Placental pericyte (primary cell): ENCODE results near the genes CTPS1, SCMH1 and RIMKLA.

DNA sequence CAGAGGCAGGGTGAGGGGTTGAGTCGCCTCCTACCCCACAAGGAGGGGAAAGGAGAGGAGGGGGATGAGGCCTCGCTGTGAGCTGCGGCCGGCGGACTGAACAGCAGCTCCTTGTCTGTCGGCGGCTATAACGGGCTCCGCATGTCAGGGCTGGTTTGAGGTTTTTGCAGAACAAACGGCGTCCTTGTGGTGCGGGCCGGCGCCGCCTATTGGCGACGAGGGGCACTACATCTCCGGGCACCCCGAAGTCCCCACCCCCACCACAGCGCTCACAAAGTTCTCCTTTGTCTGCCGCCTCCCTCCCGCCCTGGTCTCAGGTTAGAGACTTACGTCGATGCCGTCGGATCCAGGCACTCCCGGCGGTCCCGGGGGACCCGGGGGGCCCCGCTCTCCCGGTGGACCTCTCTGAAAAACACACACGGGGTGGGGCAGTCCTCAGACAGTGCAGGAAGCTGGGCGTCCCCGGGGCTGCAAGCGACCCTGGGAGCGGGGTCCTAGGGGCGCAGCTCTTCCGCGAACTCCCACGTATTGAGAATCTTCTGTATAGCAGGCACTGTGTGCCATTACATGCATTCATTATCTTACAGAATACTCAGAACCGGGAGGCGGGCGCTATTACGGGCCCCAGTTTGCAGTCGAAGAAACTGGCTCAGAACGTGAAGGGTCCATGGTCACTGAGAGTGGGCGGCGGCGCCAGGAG, 1.7 kb downstream of the COL9A2 start:
- CAGE, long polyA plus RNA: no peak

GRCh38 chr1:40410006-40411102, 36.8 kb downstream of the SMAP2 start:
- CAGE, long polyA plus RNA: no peak

- CAGE, long polyA plus RNA: no peak
These were observed 36.6 kb upstream of the ZFP69B start for GRCh38 chr1:40413537-40414143.

DNA sequence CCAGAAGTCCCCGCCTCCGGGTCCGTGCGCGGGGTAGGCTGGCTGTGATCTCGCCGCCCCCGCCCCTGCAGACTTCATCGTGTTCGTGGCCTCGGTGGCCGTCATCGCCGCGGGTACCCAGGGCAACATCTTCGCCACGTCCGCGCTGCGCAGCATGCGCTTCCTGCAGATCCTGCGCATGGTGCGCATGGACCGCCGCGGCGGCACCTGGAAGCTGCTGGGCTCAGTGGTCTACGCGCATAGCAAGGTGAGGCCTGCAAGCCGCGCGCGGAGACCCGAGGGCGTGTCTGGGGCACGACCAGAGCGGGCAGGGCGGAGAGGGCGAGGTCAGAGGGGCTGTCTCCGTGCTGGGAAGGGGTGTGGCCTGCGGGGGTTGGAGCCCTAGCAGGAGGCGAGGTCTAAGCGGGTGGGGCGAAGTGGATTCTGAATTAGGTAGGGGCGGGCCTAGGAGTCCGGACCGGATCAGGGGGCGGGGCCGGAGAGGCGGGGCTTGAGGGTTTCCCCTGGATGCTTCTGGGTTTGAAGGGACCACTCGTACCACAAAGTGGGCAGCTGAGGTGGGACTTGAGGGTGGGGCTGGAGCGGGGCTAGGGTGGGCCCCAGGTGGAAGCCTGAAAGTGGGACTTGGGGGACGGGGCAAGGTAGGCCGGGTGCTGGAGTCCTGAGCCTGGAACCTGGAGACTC, 35.0 kb downstream of the KCNQ4 start:
- CAGE, long polyA plus RNA: no peak

DNA sequence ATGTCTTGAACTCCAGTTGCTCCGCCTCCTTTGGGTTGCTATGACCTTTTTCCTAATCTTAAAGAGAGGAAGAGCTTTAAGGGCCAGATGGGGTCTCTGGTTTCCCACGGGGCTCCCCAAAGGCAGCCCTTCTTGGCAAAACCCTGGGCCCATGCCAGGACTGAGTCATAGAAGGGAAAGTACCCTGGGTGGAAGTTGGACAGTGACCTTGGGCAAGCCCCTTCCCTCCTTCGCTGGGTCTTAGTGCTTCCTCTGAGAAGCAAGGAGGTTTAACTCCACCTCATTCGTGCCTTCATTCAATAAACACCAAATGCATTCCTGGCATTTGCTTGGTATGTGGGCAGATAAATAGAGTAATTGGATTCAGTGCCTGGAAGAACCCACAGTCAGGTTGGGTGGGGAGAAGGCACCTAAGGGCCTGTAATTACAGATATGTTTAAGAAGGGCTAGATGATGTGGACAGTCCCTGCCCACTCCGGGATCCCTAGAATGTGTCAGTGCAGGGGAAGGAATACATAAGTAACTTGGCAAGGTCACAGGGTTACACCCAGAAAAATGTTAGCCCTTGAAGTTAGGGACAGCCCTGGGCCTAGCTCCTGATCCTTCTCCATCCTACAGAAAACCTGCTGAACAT, 36.3 kb upstream of the CITED4 start:
- CAGE, long polyA plus RNA: no peak

- CAGE, long polyA plus RNA: no peak
These were observed at the start of gene CTPS1 for GRCh38 chr1:40979136-40980135. TSS of gene CTPS1 (plus strand) at chr1:40979696.

GRCh38 chr1:40997032-40997816, 17.7 kb downstream of the CTPS1 start:
- CAGE, long polyA plus RNA: no peak

DNA sequence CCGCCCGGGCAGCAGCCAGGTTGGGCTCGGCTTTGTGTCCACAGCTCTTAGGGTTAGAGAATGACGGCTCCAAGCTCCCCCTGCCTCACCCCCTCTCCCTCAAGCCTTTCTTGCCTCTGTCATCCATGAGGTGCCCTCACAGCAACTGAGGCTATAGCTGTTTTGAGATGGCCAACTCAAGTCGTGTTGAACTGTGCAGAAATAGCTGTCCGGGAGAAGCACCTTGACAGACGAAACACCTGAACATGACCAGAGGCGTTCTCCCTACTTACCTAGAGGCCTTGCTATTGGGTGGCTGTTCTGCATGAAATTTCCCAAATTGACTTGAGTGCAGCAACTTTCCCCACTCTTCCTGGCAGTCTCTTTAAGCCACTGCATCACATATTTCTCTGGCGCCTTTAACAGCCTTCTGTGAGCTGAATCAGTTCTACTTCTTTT, 1.1 kb upstream of the SLFNL1 start:
- CAGE, long polyA plus RNA: no peak

GRCh38 chr1:41109136-41110353, 88.0 kb upstream of the SLFNL1 start:
- CAGE, long polyA plus RNA: no peak

- CAGE, long polyA plus RNA: no peak
These were observed 71.2 kb downstream of the SCMH1 start for GRCh38 chr1:41170542-41171587.

GRCh38 chr1:41241958-41242909, at the start of gene SCMH1:
TSS of gene SCMH1 (minus strand) at chr1:41242306.
- CAGE, long polyA plus RNA: no peak

GRCh38 chr1:41474440-41475260, 9.8 kb downstream of the EDN2 start:
- CAGE, long polyA plus RNA: no peak

DNA sequence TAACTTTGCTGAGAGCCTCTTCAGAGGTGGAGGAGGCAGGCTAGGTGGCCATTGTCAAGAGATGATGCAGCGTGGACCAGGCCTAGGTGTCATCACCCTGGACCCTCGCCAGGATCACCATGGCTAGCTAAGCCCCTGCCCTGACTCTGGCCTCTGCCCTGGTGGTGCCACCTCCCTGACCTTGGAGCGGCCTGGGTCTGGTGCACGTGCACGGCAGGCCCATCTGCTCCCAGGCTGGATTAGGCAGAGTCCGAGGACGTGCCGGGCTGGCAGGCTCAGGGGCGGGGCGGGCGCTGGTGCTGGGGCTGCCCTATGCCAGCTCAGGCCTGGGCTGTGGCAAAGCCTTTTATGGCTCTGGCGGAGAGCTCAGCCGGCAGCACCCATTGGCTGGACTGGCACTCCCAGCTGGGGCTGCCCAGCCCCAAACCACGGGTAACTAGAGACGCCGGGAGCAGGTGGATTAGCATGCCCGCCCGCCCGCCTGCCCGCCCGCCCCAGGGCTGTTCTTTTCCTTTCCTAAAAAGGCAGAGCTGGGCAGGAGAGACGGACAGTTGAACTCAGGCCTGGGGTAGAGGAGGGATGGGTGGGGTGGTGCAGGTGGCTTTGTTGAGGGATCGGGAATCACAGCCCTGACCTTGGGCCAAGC, 17.1 kb upstream of the EDN2 start:
- CAGE, long polyA plus RNA: no peak

DNA sequence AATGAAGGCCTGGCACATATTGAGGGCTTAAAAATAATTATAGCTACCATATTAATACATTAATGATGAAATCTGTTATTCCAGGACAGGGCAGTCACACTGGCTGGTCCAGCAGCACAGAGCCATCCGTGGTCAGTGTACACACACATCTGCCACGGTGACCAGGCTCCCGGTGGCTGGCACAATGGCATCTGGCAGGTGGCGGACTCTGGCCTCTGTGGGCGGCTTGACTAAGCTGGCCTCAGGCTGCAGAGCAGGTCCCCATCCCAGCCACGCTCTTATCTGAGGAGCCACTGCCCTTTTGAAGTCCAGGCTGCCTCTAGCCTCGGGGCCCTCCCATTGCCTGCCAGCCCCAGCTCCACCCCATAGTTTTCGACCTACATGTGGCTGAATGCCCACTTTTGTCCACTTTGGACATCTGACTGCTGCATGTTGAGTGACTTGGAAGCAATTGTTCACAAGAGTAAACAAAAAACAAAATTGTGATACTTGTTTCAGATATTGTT, 29.9 kb upstream of the EDN2 start:
- CAGE, long polyA plus RNA: no peak

GRCh38 chr1:41514803-41515895, 30.7 kb upstream of the EDN2 start:
- CAGE, long polyA plus RNA: no peak

GRCh38 chr1:41665082-41665889, 180.8 kb upstream of the EDN2 start:
- CAGE, long polyA plus RNA: no peak

- CAGE, long polyA plus RNA: no peak
These were observed 190.1 kb downstream of the HIVEP3 start for GRCh38 chr1:41728307-41729345.

DNA sequence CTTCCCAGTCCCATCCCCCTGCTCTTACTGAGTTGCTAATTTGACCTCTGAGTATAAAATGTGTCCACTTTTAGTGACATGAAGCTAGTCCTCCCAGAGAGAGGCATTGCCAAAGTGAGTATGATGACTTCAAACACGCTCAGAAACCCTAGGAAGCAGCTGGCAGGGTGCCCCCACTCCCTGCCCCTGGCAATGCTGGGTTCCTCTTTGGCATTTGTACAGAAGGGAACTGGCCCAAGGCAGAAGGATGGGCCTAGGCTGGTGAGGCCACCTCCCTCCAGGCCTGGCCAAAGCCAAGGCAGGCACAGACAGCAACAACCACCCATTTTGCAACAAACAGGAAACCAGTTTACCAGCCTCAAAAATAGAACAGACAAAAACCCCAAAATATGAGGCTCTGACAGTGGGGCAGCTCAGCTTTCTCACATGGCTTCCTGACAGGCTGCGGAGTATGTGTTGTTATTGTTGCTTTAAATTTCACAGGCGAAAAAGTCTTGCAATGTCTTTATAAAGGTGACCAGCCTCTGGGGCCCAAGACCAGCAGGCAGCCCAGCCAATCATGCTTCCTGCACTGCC, 115.8 kb downstream of the HIVEP3 start:
- CAGE, long polyA plus RNA: no peak

DNA sequence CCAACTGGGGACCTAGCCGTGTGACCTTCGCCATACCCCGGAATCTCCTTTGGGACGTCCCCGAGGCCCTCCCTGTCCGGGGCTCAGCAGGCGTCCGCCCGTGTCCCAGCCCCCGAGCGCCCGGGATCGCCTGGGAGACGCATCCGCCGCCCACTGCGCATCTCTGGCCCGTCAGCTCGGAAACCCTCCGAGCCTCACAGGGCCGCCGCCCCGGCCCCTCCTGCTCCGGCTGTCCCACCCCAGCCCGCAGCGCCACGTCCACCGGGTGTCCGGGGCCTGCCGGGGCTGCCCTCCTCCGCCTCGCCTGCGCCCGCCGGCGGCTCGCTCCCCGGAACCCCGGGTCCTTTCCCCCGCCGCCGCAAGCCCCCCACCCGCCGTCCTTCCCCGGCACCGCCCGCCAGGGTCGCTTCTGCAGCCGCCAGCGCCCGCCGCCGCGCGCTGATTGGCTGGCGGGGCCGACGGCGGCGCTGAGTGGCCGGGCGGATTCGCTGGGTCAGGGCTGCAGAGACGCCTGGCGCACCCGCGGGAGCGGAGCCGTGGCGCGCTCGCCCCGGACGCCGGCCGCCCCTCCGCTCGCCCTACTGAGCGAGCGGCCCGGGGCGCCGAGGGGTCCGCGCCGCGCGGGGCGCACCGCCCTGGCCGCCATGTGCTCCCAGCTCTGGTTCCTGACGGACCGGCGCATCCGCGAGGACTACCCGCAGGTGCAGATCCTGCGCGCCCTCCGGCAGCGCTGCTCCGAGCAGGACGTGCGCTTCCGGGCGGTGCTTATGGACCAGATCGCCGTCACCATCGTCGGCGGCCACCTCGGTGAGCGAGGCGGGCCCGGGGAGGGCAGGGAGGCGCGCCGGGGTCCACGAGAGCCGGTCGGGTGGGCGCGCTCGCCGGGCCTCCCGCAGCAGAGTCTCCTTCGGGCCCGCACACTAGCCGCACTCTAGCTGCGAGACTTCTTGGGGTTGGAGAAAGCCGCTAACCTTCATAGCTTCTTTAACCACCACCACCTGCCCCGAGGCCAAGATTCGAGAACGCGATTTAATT, at the start of gene RIMKLA:
Gene RIMKLA (plus strand): TSS at position 502 of the 1,035 bp plus-strand sequence.
- CAGE, long polyA plus RNA: no peak

DNA sequence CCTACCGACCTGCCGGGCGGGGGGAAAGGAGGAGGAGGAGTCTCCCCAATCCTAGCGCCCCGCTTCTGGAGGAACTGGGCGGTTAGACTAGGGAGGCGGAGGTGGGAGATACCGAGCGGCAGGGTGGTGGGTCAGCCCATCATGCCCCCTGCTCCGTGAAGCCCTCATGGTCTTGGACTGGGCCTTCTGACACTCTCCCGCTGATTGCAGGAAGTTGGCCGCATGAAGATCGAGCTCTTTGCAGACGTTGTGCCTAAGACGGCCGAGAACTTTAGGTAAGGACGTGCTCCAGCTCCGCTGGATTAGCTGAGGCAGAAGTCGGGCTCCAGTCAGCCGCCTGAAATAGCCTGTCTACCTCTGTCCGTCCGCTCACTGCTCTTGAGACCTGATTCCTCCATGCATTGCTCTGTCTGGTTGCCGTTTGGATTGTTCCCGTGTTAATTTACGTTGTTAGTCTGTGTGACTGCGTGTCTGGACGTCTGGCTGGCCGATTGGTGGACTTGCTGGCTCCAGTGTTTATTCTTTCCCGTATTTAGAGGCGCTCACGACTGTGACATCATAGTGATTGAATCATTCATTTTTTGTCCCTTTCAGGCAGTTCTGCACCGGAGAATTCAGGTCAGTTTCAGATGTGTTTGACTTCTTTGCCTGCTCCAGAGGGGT, 542 bp downstream of the PPIH start:
- CAGE, long polyA plus RNA: no peak